Caco-2 (cell line): ENCODE data around the genes RBL1 and CTNNBL1.

DNA sequence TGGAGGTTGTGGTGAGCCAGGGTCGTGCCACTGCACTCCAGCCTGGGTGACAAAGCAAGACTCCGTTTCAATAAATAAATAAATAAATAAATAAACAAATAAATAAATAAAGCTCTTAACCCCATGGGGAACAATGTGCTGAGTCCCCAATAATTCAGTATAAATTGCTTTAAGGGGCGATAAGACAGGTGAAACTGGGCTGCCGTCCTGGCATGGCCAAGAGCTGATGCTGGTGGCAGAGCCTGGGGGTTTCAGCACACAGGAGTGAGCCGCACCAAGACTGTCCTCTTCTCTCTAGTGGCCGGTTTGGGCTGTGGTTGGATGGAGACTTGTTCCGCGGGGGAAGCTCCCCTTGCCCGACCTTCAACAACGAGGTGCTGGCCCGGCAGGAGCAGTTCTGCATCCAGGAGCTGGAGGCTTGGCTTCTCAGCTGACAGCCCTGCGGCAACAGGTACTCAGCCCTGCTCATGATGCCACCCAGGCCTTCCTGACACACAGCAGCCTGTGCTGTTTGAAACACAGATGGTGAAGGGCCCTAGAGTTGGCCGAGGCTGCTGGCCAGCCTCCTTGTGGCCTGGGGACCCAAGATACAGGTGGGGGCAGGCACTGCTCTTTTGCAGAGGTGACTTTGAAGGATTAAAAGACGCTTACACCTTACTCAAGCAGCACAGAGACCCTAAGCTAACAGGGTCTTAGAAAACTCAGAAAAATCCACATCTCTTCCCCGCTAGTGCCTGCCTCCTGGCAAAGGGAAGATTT lies 13.2 kb downstream of the TLDC2 start:
- PRO-cap = no peak
- RRBS = 93% methylated on average over 5 of the region's 15 CpGs

- PRO-cap = no peak
- RRBS = no CpG with 5 or more reads among the region's 5 CpGs
Measured at GRCh38 chr20:36969439-36969975, 18.0 kb upstream of the SAMHD1 start.

- PRO-cap = no peak
Measured at GRCh38 chr20:37007802-37008444, 56.4 kb upstream of the SAMHD1 start.

- PRO-cap = bidirectional peak, plus-strand start at chr20:37095784, minus-strand start at chr20:37095601; bidirectional peak, plus-strand start at chr20:37096002, minus-strand start at chr20:37095997; bidirectional peak, plus-strand start at chr20:37096317, minus-strand start at chr20:37096249
- RRBS = 6% methylated on average over 6 of the region's 66 CpGs
Measured at GRCh38 chr20:37095424-37096496, at the start of gene RBL1. Gene RBL1, minus strand, starts transcription at chr20:37095997.

DNA sequence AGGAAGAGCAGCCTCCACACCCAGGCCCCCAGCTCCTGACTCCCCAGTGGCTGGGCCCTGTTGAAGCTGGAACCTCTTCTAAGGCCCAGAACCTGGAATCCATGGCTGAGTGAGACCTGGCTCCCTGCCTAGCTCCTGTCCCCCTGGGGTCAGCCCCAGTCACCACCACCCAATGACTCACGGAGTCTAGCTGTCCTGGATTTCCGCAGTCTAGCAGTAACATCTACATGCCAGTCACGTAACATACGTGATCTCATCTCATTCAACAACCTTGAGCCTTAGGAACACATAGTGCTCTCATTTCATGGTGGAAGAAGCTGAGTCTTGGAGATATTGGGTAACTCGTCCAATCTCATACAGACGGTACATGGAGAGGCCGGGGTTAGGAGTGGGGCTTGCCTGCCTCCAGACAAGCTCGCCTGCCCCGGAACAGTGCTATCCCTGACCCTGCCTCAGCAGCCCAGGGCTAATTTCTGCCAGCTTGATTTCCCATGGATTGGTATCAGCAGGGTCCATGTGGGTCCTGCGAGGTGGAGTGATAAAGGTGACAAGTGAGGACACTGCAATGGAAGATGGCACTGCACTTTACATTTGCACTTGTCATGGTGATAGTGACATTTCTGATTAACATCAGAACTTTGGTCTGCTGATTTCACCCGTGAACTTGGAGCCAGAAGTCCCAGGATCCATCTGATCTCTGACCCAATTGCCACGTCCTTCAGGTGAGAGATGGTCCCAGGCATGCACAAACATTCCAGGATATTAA lies 9.5 kb upstream of the GHRH start:
- PRO-cap = no peak
- RRBS = 91% methylated on average over 3 of the region's 12 CpGs

DNA sequence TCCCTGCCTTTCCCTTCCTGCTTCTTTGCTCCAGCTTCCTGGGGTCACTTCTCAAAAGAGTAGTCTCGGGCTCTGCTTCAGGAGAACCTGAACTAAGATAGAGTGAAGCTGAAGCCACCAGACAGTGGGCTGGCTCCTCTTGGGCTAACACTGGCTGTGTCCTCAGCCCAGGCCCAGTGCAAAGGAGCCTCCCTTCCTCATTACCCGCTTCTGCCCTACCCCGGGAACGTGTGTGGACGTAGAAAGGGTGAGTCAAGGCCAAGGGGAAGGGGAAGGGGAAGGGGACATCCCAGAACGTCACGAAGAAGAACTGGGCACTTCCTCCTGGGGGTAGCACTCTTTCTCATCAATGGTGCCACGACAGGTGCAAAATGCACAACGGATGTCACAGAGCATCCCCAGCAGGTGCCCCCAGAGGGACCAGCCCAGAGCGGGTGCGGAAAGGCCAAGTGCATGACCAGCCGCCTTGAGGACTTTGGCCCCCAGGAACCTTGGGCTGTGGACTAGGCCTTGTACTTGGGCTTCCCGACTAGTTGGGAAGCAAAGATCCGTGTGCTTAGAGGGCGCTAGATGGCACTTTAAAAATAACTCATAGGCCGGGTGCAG lies 12.2 kb upstream of the SRC start:
- PRO-cap = no peak
- RRBS = no CpG with 5 or more reads among the region's 16 CpGs

DNA sequence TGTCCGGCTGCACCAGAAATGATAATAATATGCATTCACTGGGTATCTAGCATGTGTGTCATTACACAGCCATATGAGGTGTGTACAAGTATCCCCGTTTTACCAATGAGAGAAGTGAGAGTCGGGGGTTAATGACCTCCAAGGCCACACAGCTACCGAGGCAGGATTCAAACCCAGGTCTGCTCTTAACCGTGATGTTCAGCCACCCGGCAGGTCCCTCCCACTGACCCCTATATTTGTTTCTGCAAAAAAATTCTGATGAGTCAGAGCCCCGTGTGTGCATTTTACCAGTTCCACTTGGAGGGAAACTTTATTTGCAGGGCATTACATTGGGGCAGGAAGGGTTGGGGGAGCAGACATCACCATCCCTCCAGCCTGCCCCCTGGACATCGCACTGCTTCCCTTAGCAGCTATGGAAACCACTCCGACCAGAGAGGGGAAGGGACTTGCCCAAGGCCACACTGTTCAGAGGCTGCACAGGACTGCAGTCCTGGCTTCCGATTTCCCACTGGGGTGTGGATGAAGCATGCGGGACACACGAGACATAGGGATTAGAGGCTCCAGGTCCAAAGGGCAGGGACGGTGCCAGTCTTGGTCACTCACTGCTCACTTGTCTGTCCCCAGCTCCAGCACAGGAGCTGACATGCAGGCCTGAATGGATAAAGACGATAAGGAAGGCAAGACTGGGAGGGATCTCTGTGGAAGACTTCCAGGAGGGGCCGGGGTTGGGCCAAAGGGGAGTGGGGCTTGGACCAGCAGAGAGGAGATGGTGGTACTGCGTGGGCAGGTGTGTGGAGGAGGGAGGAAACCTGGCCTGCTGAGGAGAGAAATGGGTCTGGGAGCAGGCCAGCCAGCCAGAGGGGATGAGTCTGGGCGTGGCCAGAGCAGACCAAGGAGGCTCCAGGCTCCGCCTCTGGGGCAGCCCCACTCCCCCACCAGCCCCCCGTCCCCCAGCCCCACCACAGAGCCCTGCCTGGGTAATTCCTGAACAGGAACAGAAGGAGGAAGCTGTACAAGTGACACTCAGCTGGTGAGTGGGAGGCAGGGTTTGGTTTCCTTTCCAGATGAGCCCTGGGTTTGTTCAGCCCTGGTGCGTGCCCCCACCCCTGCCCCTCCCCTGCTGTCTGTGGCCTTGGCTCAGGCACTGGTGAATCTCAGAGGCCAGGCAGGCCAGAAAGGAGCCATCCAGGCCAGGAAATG lies 9.9 kb upstream of the SRC start:
- PRO-cap = no peak
- RRBS = no CpG with 5 or more reads among the region's 20 CpGs

DNA sequence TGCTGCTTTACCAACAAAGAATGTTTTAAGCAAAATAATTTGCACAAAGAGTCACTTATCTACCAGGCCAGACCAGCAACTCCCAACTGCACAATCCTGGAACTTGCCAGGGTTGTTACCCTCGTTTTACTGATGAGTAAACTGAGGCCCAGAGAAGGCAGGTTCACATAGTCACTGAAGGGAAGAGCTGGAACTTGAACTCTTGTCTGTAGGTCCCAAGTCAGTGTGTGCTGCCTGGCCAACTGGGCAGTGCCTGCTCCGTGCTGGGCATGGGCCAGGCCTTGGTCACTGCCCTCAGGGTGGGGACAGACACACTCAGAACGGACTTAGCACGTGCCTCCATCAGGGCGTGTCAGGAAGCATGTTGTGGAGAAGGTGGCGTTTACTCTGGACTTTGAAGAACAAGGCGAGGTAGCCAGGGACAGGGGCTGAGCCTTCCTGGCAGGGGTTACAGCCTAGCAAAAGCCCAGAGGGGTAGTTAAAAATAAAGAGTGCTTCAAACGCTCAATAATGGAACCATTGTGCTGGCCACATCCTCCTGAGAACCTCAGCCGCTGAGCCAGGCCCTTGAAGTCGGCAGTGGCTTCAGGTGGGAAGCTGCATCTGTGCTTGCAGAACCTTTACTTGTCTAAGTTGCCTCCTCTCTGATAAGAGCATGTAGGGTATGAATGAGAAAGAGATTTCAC lies 2.4 kb upstream of the SRC start:
- PRO-cap = bidirectional peak, plus-strand start at position 385 of the sequence, minus-strand start at position 317 of the sequence
- RRBS = no CpG with 5 or more reads among the region's 10 CpGs

DNA sequence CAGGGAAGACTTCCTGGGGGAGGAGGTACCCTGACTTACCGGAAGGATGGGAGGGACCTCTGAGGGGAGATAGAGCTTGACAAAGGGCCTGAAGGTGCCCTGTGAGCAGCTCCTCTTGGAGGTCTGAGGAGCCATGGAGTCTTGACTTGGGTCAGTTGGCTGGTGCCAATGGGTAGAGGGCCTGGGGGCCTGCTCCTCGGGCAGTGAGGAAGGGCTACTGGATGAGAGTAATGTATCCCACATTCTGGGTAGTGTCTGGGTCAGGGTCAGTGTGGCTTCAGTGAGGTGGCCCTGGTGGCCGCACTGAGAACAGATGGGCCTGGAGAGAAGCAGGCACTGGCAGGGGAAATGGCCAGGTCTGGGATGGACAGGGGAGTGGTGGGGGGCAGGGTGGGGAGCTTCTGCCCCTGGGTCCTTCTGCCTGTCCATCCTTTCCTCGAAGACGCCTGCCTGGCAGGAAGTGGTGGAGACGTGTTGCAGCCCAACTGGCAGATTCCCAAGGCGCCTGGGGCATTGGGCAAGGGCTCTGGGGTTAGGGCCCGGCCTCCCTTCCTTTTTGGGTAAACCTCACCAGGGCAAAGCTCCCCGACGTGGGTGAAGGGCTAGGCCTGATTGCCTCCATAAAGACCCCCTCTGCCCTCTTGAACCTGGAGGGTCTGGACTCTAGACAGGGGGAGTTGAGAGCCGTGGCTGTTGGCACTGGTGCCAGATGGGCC lies 10.4 kb downstream of the SRC start:
- PRO-cap = no peak
- RRBS = no CpG with 5 or more reads among the region's 11 CpGs

DNA sequence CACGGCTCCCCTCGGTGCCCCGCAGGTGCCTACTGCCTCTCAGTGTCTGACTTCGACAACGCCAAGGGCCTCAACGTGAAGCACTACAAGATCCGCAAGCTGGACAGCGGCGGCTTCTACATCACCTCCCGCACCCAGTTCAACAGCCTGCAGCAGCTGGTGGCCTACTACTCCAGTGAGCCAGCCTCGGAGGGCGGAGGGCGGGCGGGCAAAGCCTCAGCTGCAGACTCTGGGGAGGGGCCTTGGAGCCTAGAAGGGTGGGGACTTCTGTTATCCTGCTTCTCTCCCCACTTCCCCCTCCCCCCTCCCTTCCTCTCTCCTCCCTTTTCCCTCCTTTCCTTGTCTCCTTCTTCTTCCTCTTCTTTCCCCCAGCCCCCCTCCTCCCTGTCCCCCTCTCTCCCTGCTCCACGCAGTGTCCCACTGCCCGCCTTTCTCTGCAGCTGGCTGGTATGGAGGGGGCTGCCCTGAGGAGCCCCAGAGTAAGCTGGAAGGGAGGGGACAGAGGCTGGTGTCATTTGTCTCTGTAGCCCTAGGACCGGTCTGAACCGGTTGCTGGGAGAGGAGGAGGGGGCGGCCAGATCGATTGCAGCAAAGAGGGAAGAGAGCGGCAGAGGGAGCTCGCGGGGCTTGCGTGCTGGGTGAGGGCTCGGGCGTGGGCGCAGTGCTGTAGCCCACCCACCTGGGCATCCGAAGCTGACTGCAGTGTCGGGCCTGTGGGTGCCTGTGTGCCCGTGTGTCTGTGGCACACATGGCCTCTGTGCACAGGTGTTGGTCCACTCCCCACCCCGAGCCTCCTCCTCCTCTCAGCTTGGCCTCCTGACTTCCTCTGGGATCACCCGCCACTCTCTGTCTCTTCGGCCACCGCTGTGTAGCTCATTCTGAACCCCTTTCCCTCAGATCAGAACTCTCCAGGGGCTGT lies 50.5 kb downstream of the SRC start:
- PRO-cap = no peak
- RRBS = no CpG with 5 or more reads among the region's 34 CpGs

GRCh38 chr20:37411525-37411884 lies 65.6 kb downstream of the SRC start:
- PRO-cap = no peak
- RRBS = no CpG with 5 or more reads among the region's 11 CpGs

GRCh38 chr20:37693709-37694297 lies at the start of gene CTNNBL1:
Gene CTNNBL1, plus strand, starts transcription at chr20:37694030.
- PRO-cap = bidirectional peak, plus-strand start at chr20:37694032, minus-strand start at chr20:37693824
- RRBS = no CpG with 5 or more reads among the region's 47 CpGs

GRCh38 chr20:37823340-37824128 lies 79.4 kb upstream of the VSTM2L start:
- PRO-cap = no peak
- RRBS = no CpG with 5 or more reads among the region's 6 CpGs

DNA sequence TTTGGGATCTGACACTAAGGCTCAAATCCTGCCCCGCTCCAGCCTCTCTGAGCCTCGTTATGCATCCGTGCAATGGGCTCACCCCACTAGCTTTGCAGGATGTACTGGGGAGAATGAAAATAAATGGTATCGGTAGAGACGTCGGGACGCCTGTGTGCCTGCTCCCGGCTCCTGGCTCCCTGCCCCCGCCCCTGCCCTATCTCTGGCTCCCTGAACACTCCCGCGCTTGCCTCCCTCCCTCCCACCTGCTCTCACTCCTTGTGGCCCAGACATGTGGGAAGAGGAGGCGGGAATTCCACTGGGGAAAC lies 13.1 kb downstream of the VSTM2L start:
- PRO-cap = no peak
- RRBS = no CpG with 5 or more reads among the region's 12 CpGs

DNA sequence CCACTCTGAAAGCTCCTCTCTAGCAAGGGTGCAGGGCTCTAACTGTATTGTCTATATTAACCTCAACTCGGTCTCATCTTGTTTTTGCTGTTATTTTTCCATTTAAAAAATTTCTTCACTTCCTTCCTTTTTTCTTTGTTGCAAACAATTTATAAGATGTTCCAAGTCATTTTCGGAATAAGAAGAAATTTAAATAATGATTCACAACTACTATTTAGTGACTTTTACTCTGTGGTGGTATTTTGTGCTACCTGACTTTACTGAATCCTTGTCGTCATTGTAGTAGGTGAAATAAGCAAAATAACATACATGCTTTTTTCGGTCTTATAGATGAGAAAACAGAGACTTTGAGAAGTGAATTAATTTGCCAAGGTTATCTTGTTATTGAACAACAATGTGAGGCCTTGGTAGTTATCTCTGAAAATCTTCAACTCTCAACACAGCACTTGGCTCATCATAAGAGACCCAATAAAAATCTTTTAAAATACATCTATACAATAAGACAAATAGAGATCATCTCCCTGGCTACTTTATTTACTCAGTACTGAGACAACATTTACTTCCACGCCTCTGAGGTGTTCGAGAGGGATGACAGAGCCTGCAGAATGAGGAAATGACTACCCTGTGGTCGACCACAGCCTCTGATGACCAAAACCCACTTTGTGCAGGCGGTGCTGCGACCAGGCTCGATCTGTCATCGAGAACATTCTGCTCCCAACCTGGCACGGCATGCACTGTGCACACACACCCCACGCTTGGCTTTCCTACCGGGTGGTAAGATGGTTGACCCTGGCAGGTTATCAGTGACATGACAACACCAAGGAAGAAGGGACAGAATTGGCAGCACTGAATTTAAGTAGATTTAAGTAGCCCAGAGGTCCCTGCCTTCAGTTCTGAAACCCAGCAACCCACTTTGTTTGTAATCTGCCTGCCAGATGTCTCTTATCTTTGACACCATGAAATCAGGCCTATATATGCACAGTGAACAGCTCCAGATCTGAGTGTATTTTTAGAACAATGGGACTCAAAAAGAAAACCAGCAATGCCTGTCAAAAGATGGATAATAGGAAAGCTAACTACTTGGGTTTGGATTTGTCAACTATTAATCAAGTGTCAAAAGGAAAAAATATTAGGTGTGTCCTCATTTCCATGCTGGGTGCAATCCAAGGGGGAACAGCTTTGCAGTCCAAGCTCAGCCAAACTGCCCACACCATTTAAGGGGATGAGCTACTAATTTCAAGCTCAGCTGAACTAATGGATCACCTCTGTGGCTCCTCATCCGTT lies 42.7 kb downstream of the TTI1 start:
- PRO-cap = no peak
- RRBS = no CpG with 5 or more reads among the region's 15 CpGs

DNA sequence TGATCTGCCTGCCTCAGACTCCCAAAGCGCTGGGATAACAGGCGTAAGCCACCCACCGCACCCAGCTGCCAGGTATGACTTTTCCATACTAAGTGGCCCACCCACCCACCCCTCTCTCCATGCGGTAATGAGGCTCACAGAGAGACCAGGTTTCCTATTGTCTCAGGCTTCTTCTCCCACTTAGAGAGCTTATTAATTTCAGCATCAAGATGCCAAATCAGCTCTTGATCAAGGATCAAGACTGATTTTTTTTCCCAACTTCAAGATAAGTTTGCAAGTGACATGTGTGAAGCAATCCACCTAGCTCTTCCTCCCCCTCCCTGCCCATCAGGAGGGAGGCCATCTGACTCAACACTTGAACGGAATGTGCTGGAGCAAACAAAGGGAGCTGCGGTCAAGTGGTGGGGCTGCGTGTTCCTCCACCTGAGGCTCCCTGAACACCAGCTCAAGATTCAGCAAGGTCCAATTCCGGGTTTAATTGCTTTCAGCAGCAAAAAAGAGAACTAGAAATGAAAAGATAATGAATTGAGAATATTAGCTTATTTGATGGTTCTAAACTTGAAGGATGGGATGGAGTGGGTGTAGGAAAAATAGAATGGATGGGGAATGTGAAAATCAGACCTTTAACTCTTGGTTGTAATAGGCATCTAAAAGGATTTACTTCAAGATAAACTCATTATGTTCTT lies 38.7 kb downstream of the TTI1 start:
- PRO-cap = no peak
- RRBS = no CpG with 5 or more reads among the region's 8 CpGs

DNA sequence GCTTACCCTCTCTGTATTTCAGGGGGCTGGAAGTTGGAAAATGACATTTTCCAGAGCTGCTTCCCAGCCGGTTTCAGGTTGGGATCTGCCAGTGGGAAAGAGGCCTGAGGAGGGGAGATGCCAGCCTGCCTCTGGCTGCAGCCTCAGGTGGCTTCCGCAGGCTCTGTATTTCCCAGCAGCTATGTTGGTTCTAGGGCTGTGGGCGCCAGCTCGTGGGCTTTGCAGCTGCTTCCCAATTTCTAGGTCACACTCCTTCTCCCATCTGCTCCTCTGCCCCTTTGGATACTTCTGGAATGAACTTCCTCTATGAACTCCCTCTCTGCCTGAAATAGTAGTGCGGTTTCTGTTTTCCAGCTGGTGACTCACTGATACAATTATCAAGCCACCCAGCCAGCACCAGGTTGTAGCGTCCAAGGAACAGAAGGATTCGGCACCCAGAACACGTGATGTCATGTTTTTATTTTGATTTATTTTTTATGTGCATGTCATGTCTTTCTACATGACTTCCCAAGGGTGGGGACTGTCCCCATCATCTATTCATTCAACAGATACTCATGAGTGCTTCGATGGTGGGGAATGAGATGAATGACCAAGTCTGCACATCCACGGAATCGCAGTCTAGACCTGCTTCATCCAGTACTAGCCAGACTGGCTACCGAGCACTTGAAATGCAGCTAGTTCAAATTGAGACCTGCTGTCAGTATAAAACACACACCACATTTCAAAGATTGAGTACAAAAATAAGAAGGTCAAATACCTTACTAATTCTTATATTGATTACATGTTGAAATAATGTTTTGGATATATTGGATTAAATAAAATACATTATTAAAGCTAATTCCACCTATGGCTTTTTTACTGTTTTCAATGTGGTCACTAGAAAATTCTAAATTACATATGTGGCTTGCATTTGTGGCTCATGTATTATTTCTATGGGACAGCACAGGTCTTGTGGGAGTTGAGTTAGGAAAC lies 37.8 kb downstream of the TGM2 start:
- PRO-cap = no peak
- RRBS = no CpG with 5 or more reads among the region's 12 CpGs

GRCh38 chr20:38132067-38132644 lies 32.9 kb downstream of the TGM2 start:
- PRO-cap = no peak
- RRBS = no CpG with 5 or more reads among the region's 12 CpGs

- PRO-cap = no peak
- RRBS = no CpG with 5 or more reads among the region's 13 CpGs
Measured at GRCh38 chr20:38156661-38157448, 8.2 kb downstream of the TGM2 start.

- PRO-cap = no peak
- RRBS = no CpG with 5 or more reads among the region's 1 CpG
Measured at GRCh38 chr20:38191141-38191329, 26.0 kb upstream of the TGM2 start.